Glomerular endothelial cell (primary cell): ENCODE measurements around a stretch of chr9.

GRCh38 chr9:124652407-124653091 lies 118.6 kb downstream of the NR6A1 start:
- RAMPAGE, long total RNA, result no peak

GRCh38 chr9:124657981-124659010 lies 112.8 kb downstream of the NR6A1 start:
- RAMPAGE, long total RNA, result no peak

DNA sequence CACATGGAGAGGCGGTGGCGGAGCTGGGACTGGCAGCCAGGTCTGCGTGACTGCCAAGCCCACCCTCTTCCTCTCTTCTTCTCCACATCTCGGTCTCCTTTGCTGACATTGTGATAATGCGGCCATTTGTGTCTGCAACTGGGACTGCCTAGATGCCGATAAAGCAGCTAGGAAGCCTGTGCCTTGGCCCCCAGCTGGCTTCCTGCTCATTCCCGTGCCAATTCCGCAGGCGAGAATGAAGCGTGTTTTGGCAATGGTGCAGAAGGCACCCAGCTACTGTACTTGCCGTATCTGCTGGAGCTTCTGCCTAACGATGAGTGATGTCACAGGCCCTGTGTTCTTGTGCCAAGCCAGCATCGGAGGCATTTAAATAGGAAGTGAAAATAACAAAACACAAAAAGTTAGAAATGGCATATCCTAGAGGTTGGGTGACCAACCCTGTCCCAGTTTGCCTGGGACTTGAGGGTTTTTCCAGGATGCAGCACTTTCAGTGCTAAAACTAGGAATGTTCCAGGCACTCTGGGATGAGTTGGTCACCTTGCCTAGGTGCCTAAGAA lies 23.6 kb downstream of the OLFML2A start:
- RAMPAGE, long total RNA, result no peak

DNA sequence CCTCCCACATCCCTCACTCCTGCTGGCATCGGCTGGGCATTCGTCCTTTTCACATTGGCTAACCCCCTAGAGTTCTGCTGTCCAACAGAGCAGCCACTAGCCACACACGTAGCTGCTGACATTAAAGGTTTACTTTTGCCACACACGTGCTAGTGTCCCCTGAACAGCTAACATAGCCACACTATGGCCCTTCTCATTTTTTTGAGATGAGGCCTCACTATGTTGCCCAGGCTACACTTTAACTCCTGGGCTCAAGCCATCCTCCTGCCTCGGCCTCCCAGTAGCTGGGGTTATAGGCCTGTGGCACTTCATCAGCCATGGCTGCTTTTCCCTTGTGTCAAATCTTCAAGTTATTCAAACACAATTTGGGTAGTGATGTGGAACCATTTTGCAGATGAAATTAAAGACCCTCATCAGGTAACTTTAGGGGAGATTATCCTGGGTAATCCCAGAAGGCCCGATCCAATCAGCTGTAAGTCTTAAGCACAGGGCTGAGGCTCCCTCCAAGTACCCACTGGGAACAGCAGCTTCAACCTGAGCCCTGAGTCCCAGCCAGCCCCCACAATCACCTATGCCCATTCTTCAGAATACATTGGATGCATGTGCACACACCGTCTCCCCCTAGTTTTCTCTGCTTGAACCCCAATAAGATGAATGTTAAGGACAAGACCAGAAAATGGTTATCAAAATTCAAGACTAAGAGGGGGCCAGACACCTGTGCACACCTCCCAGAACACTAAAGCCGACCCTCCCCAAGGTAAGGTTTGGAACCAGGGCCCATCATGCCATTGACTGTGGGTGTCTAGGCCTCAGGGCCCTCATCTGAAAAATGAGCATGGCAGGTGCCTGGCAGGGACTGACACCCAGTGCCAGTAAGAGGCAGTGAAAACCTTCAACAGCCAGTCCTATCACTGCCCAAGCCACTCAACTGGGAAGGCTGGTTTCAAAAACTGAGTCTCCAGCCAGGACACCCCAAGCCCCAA lies 2.5 kb downstream of the RPL35 start:
- RAMPAGE, long total RNA, result no peak

DNA sequence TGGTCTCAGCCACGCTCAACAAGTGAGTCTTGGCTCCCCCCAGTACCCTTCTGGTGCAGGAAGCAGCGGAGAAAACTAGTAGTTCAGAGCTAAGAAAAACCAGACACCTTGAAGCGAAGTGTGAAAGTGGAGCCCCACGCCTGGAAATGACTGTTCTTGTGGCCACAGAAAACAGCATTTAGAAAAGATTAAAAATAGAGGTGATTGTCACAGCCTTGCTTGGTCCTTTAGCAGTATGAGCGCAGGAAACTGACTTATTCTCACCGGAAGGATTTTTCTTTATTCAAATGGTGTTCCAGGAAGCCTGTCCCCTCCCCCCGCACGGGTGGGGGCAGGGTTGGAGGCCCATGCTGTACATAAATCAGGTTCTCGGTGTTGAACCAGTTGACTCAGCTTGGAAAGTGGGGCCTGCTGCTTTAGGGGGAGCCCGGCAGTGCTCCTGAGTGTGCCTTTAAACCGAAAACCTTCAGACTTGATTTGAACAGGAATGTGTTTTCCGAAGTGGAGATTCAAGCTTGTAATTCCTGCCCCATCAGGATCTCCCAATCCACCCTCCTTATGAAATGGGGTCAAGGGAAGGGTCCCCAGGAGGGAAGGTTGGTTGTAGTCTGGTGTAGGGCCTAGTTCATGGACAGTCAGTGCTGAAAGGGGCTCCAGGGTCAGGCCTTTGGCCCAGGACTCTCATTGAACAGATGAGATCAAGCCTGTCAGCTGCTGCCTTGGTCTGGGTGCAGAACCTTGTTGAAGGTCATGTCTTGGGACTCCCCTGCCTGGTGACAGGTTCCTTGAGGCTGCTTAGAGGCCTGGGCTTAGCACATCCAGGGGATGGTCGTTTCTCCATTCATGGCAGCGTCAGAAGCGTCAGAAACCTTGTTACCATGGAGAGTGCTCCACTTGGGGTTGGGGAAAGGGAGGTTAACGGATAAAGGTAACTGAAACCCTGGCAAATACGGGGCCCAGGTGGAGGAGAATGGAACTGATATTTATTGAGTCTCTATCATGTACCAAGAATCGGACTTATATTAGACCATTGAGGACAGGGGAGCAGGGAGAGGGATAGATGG lies 8.5 kb downstream of the ARPC5L start:
- RAMPAGE, long total RNA, result no peak

GRCh38 chr9:125200684-125201485 lies 543 bp downstream of the RABEPK start:
- RAMPAGE, long total RNA, result no peak

DNA sequence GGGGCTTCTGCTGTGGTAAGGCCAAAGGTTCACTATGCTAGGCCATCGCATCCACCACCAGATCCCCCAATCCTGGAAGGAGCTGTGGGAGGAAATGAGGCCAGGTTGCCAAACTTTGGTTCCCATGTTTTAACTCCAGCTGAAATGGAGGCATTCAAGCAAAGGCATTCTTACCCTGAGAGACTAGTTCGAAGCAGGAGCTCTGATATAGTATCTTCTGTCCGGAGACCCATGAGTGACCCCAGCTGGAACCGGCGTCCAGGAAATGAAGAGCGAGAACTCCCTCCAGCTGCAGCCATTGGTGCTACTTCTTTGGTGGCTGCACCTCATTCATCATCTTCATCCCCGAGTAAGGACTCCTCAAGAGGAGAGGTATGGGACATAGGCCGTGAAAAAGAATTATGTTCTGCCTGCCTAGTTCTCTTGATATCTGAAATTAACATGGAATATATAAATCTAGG lies 75.6 kb downstream of the GAPVD1 start:
- RAMPAGE, long total RNA, result no peak

- RAMPAGE, long total RNA, result no peak
Measured at GRCh38 chr9:125407607-125407949, 146.0 kb downstream of the GAPVD1 start.

GRCh38 chr9:125532497-125533243 lies 174.3 kb downstream of the MAPKAP1 start:
- RAMPAGE, long total RNA, result no peak

DNA sequence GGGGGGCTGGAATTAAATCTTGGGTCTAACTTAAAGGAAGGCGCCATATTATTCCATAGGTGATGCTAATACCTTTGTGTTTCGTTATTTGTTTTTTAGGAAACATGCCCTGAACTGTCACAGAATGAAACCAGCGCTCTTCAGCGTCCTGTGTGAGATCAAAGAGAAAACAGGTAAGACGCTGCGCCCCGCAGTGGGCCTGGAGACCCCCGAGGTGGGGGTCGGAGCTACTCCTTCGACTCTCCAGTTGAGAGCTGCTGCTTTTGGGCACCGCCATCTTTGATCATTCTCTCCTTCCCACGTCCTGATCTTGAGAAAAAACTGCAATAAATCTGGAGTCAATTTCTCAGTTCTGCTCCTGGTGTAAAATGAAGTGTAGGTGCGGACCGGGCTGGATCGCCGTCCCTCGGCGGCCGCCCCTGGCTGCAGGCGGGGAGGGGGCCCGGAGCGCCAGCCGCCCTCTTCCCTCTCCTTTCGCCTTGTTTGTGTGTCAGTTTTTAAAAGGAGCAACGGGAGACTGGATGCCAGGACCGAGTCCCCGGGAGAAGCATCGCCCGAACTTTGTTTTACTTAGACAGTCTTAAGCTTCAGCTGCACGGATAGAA lies 1.4 kb downstream of the PBX3 start:
- RAMPAGE, long total RNA, result no peak

DNA sequence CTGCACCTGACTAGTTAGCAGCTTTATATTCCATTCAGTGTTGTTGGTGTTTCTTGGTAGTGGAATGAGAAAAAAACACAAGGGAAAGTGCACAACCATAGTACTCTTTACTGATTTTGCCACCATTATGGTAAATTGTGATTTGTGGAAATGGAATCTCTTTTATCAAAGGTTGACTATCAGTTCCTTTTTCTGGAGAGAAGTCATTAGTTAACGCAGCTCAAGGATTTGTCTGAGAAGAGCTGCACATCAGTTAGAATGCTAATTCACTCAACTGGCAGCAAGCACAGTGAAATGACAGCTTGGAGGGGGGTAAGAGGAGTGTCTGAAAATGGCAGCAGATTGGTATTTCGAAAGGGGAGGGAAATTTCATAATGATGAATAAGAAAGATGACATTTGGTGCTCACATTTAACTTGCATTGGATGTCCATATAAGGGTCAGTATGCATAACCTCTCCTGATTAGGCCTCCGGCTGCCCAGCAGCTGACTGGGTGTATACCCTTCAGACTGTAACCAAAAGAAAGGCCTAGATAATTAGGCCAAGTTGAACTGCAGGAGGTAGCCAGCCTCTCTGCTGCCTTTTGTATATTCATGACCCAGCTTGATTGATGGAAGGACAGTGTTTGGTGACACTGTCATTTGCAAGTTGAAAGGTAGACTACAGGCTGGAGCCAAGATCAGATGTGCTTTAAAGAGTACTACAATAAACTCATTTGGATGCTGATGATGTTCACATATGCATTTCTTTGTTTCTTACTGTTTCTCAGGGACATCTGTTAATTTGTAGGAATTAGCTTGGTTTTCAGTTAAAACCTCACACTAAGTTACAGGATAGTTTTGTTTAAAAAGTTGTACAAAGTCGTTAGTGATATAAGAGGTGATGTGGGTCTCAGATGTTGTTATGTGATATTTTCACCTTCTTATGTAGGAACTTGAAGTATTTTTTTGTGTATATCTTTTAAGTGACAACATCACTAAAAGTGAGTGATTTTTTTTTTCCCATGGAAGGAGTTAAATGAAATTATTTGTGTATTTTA lies 131.1 kb downstream of the PBX3 start:
- RAMPAGE, long total RNA, result no peak

GRCh38 chr9:126386327-126387263 lies 60.0 kb downstream of the MVB12B start:
- RAMPAGE, long total RNA, result no peak

GRCh38 chr9:126392861-126393450 lies 66.3 kb downstream of the MVB12B start:
- RAMPAGE, long total RNA, result no peak

DNA sequence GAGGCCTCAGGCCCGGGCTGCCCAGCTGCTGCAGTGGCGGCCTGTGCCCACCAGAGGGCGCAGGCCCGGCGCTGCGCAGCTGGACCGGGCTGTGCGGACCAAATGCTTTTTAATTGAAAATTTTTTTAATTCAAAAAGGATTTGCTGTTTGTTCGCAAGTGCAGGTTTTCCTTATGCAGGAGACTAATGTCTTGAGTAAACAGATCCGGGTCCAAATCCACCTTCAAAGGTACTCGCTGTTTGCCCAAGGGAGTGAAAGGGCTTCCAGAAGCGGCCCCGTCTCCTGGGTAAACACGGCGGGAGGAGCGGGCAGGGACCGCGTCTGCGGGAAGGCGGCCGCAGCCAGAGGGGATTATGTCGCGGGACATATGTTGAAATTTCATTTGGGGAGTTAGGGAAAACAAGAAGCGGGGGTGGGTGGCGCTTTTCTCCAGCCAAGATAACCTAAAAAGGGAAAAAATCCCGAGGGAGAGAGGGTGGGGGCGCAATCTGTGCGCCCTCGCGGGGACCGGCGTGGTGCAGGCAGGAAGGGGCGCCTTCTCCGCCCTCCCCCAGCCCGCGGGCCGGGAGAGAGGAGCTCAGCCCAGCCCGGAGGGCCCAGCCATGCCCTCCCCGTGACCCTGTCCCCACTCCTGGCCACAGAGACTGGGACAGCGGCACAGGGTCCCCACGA lies 114.3 kb upstream of the LMX1B start:
- RAMPAGE, long total RNA, result no peak

GRCh38 chr9:126587140-126587605 lies 26.6 kb upstream of the LMX1B start:
- RAMPAGE, long total RNA, result no peak

DNA sequence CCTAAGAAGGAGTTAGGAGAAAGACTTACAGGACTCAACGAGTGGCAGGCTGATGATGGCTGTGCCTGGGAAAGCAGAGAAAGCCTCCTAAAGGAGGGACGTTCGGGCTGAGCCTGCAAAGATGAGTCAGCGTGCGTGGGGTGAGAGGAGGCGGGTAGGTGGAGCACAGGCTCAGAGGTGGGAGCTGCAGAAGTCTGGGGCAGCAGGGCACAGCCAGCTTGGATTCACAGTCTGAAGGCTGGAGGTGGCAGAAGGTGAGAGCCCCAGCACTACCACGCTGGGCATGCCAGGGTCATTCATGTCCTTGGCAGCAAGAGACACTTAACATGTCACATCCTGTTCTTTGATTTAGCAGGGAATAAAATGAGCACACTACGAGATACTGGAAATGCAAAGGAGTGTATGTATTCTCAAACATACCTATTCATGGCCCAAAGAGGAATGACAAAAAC lies 90.9 kb downstream of the LMX1B start:
- RAMPAGE, long total RNA, result no peak

DNA sequence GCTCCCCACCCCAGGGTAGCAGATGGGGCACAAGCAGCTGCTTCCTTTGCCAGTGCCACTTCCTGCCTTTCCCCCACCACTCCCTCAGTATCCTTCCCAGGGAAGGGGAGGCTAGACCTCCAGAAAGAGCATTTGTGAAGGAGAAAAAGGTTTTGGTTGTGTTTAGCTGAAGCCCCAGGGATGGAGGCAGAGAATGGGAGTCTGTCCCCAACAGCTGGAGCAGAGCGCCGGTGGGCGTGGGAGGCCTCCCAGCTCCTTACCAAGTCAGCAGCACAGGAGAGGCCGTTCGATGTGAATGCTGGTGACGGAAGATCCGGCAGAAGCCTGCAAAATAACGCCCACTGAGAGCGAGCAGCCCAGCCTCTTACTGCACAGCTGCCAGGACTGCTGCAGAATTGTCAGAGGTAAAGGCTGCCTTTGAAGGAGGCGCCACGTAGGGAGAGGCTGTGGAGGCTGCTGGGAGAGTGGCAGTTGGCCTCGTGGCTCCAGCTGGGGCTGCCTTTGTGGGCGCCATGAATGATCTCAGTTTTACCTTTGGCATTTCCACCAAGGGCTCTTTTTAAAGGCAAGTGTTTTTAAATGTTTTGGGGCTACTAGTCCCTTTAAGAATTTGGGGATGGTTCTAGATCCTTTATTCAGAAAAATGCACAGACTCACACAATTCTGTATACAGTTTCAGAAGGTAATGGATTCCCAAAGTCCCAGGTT lies 26.2 kb downstream of the ANGPTL2 start:
- RAMPAGE, long total RNA, result no peak

- RAMPAGE, long total RNA, result no peak
Measured at GRCh38 chr9:127166681-127167402, 44.4 kb upstream of the ANGPTL2 start.

GRCh38 chr9:127182849-127183322 lies 60.5 kb upstream of the ANGPTL2 start:
- RAMPAGE, long total RNA, result no peak

GRCh38 chr9:127424786-127425020 lies 521 bp downstream of the ZNF79 start:
- RAMPAGE, long total RNA, result no peak